Measurements from ENCODE around the gene NDUFC2.

GRCh38 chr11:77918612-77919059 is 75.8 kb downstream of the INTS4 start:
- PRO-cap: no peak

GRCh38 chr11:77993839-77994512 is 492 bp downstream of the INTS4 start:
- PRO-cap: no peak

DNA sequence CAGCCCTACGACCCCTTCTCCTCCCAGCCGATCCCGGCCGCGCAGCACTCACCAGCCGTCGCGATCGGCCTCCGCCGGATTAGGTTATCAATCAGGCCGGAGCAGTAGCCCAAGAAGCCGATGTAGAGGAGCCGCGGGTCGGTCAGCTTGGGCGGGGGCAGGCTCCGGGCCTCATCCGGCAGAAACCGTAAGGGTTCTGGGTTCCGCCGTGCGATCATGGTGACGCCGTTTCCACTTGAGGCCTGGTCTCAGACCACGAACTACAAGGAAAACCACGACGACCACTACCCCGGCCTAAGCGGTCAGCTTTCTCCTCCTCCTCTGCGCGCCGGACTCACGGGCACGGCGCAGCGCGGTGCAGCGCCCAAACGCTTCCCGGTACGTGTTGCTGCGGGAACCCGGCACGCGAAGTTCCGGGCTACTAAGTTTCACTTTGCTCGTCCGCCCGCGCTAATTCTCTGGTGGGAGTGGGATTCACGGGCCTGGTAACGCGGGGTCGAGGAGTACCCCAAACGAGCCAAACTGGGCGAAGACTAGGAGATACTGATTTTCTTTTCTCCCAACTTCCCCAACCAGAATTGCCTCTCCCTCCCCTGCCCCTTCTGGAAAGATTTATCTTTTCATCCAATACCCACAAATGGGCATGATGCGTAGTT is at the start of gene NDUFC2:
NDUFC2 (minus strand) TSS at position 336 of the 656 bp plus-strand sequence.
- PRO-cap: unidirectional peak, plus-strand start at position 188 of the sequence; bidirectional peak, plus-strand start at position 453 of the sequence, minus-strand start at position 336 of the sequence

DNA sequence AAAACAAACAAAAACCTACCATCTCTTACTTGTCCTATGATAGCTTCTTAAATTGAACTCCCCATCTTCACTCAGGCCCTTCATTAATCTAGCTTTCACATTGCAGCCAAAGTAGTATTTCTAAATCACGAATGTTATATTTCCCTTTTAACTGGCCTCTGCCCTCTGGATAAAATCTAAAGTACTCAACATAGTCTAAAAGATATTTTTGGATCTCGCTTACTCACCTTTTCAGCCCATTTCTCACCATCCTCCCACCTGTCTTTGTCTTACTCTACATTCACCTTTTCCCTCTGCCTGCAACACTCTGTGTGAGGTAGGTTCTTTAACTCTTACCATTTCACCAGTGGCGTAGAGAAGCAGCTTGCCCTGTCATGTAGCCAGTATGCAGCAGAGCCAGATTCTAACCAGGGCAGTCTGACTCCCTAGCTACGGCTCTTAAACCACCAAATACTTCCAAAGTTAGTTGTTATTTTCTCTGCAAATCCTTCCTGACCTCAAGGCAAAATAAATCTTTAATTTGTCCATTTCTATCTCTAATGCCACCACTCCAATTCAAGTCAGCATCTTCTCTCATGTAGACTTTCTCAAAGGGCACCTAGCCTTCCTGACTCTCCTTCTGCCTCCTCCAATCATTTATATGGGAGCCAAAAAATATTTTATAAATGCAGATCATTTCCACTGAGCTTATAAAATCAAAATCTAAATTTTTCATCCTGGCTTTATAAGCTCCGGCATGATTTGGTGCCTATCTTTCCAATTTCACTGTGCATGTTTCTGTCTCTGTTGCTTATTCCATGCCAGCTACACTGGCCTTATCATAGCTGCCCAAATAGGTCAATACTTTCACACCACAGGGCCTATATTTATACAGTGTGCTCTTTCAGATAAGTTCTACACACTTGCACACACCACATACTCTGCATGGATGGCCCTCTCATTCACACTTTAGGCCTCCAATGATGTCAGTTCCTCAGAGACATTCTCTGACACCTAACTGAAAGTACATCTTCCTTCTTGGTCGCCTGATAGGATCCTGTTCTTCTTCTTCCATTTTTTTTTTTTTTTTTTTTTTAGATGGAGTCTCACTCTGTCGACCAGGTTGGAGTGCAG is 7.3 kb downstream of the ALG8 start:
- PRO-cap: no peak

- PRO-cap: no peak
These were observed 18.2 kb downstream of the KCTD21 start for GRCh38 chr11:78170091-78170770.

DNA sequence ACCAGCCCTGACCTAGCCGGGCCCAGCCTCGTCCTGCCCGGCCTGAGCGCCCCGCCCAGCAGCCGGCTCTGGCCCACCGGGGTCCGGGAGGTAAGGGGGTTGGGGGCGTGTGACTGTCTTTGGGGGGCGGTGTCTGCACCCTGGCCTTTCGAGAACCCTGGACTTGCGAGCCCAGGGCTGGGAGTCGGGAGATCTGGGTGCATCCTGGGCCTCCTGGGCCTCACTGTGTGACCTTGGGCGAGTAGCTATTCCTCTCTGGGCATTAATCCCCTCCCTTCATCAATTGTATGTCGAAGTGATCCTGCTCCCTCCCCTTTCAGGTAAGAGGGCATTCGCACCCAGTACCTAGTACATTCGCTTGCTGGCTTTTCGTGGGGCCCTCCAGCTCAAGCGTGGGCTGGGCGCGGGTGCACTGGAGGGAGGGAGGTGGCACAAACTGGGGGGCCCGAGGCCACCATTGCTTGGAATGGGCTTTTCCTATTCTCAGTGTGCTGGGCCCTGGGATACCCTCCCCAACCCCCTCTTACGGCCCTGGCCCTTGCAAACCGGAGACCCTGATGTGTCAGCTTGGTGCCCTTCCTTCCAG is 442 bp downstream of the USP35 start:
- PRO-cap: no peak

DNA sequence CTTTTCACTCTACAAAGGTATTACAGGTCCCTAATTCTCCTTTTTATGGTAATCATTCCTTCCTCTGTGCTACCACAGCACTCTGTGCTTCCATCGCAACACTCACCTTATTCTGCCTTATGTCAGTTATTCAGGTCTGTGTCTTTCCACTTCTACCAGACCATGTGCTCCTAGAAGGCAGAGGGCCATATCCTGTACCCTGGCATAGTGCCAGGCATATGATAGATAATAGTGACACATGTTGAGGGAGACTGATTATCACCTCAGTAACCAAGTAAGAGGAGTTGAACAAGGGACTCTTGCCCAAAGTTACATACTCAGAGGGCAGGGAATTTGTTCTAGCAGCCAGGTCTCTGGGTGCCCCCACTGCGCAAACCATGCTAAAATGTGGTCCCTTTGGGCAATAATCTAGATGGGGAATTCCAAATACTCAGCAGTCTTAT is 41.7 kb downstream of the USP35 start:
- PRO-cap: no peak

GRCh38 chr11:78293386-78294119 is 104.8 kb downstream of the USP35 start:
- PRO-cap: no peak

GRCh38 chr11:78352231-78352904 is 65.3 kb downstream of the GAB2 start:
- PRO-cap: no peak

GRCh38 chr11:78369396-78369894 is 48.2 kb downstream of the GAB2 start:
- PRO-cap: no peak

- PRO-cap: no peak
These were observed 7.2 kb upstream of the GAB2 start for GRCh38 chr11:78424656-78425372.

- PRO-cap: no peak
These were observed 159.7 kb upstream of the NARS2 start for GRCh38 chr11:78734372-78734752.

DNA sequence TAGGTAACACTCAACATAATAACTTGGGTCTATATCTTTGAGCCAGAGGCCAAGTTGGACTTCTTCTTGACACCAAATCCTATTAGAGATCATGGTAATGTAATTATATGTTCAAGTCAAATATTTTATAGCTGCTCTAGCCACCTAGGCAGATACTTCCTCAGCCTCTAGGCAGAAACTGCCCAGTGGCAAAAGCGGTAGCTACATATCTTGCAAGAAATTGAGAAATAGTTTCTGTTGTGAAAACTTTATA is 253.8 kb upstream of the NARS2 start:
- PRO-cap: no peak

- PRO-cap: no peak
These were observed 863.6 kb downstream of the FAM181B start for GRCh38 chr11:81869947-81870579.

DNA sequence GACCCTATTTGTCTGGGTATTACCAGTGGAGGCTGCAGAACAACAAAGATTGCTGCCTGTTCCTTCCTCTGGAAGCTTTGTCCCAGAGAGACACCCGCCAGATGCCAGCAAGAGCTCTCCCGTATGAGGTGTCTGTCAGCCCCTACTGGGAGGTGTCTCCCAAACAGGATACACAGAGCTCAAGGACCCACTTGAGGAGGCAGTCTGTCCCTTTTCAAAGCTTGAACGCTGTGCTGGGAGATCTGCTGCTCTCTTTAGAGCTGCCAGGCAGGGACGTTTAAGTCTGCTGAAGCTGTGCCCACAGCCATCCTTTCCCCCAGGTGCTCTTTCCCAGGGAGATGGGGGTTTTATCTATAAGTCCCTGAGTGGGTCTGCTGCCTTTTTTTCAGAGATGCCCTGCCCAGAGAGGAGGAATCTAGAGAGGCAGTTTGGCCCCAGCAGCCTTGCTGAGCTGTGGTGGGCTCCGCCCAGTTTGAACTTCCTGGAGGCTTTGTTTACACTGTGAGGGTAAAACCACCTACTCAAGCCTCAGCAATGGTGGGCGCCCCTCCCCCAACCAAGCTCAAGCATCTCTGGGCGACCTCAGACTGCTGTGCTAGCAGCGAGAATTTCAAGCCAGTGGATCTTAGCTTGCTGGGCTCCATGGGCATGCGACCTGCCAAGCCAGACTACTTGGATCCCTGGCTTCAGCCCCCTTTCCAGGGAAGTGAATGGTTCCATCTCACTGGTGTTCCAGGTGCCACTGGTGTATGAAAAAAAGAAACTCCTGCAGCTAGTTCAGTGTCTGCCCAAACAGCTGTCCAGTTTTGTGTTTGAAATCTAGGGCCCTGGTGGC is 54.4 kb downstream of the DDIAS start:
- PRO-cap: no peak

DNA sequence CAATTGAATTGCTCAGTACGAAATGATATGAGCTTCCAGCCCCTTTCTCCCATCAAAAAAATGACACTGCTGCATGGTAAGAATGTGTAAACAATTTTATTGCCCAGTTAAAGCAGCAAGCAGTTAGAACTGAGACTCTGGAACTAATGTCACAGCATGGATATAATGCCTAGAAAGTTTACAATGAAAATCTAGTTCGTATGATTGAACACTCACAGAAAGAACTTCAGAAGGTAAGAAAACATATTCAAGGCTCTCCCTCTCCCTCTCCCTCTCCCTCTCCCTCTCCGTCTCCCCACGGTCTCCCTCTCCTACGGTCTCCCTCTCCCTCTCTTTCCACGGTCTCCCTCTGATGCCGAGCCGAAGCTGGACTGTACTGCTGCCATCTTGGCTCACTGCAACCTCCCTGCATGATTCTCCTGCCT is 24.6 kb upstream of the PCF11 start:
- PRO-cap: no peak

DNA sequence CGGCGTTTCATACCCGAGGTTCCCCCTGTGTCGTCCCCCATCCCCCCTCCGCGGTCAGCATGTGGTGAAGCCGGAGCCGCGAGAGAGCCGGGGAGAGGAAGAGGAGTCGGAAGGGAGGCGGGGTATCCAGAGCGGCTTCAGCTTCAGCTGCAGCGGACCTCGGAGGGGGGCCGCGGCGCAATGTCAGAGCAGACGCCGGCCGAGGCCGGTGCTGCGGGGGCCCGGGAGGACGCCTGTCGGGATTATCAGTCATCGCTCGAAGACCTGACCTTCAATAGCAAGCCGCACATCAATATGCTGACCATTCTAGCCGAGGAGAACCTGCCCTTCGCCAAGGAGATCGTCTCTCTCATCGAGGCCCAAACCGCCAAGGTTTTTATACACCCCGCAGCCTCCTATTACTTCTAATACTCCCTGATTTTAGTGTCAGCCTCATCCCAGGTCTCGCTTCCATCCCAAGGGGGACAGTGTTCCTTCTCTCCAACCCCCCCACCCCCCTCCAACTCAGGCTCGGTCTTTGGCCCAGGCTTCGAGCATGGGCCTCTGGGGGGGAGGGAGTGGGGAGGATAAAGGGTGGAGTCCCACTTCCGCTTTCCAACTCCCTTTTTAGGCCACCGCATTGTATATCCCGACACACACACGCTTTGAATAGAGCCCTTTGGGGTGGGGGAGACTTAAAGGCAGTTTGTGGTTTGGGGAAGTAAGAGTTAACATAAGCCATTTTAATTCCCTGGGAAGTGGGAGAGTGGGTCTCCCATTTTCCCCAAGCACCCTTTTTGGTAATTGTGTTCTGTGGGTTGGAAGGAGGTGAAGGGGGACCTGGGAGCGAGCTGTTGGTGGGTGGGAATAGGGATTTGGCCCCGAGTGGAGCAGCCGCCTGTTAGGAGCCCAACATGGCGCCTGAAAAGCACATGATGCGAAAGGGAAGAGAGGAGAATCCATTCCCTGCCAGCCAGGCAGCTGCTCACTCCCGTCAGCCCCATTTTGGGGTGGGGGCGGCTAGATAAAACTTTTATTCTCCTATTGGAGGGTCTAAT is 647 bp downstream of the PCF11 start:
- PRO-cap: no peak

DNA sequence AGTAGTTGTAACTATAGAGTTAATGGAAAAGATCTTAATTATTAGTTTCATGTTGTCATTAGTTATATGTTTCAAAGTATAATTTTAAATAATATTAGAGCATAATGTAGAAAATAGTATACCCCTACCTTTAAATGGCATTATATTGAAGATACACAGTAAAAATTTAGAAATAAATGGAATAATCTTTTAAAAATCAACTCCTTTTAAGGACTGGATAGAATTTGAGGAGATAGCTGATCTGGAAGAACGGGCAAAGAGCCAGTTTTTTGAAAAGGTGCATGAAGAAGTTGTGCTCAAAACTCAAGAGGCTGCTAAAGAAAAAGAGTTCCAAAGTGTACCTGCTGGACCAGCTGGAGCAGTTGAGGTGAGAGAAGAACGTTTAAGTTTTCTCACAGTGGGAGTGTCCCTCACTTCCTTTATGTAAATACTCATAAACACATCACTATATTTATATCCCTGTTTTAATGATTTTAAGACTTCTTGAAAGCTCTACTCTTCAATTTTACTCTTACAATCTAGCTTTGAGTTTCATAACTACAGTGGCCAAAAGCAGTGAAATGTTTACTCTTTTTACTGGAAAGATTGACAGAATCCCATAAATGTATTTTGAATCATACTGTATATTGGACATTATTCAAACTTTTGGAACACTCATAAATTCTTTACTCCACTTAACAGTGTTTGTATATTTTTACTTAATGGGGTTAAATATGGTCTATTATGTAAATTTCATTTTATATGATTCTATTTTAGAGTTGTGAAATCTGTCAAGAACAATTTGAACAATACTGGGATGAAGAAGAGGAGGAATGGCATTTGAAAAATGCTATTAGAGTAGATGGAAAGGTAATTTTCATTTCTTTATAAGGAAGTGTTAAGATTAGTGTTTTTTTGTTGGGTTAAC is 11.6 kb upstream of the ANKRD42 start:
- PRO-cap: no peak

- PRO-cap: no peak
These were observed 8.7 kb upstream of the ANKRD42 start for GRCh38 chr11:83184379-83185675.

- PRO-cap: no peak
These were observed 805.1 kb upstream of the CCDC90B start for GRCh38 chr11:84091288-84091666.